Uterus (tissue), 7 donors: ENCODE data around the genes RELA and MUS81.

GRCh38 chr11:65505500-65505726 lies 19.5 kb upstream of the SCYL1 start:
- PRO-cap, 4 experiments: no peak in any of the 4 experiments
- RAMPAGE, long total RNA, 2 experiments: no peak in any of the 2 experiments
- RRBS: no CpG with 5 or more reads among the region's 6 CpGs

DNA sequence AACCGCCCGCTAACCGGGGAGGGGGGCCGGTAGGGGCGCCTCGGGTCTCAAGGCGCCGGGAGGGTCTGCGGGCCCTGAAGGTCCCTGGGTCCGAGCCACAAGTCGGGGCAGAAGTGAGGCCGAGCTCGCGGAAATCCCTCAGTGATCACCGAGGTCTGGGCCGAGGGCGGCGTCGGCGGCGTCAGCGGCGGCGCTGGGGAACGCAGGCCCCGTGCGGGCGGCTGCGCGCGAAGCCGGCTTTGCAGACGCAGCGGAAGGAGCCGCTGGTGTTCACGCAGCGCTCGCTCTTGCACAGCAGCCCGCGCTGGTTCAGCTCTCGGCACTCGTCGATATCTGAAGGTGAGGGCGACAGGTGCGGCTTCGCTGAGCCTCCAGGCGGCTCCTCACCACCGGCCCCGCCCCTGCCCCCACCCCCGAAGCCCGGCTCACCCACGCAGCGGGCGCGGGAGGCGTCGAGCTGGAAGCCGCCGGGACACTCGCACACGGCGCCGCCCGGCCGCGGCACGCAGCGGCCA lies 14.1 kb downstream of the SCYL1 start:
- PRO-cap, 4 experiments: no peak in any of the 4 experiments
- RAMPAGE, long total RNA, 2 experiments: no peak in any of the 2 experiments
- RRBS: 61% methylated on average over 9 of the region's 68 CpGs

DNA sequence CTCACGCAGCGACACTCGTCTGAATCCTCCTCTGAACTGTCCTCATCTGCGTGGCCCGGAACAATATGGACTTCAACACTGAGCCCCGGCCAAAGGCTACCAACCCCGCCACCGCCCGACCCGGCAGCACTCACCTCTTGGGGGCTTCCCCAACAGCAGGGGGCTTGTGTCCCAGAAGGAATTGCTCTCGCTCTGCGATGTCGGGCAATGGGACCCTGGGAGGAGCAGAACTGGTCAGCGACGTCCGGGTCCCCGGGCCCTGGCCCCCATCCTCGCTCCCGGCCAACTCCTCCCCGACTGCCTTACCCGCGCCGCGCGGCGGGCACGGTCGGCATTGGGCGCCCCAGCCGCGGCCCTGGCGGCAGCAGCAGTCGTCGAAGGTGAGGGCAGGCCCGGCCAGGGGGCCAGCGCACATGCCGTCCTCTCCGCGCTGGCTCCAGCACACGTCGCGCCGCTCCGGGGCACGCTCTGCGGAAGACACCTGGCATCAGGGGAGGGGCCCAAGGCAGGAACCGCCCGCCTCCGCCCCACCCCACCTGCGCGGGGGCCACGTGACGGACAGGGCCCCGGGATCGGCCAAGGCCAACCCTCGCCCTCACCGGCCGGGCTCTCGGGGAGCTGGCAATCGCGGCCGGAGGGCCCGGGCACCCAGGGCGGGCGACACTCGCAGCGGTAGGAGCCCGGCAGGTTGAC lies 14.7 kb downstream of the SCYL1 start:
- PRO-cap, 4 experiments: peak in 4 of 4 experiments; most common plus-strand start position 561 of the sequence (in 2); most common minus-strand start position 448 of the sequence (in 1)
- RAMPAGE, long total RNA, 2 experiments: no peak in any of the 2 experiments
- RRBS: 42% methylated on average over 29 of the region's 68 CpGs

GRCh38 chr11:65559944-65560543 lies 1.9 kb upstream of the LTBP3 start:
- PRO-cap, 4 experiments: peak in 2 of 4 experiments; most common plus-strand start chr11:65560262 (in 1); most common minus-strand start chr11:65560197 (in 1)
- RAMPAGE, long total RNA, 2 experiments: no peak in any of the 2 experiments
- RRBS: no CpG with 5 or more reads among the region's 5 CpGs

- PRO-cap, 4 experiments: no peak in any of the 4 experiments
- RAMPAGE, long total RNA, 2 experiments: start-site peak on the plus strand in 1 of 2 experiments, at chr11:65580113-65580437 at its widest, 17 to 27 reads per replicate
- RRBS: 84% methylated on average over 2 of the region's 28 CpGs
Measured at GRCh38 chr11:65579333-65580504, 3.9 kb downstream of the EHBP1L1 start.

DNA sequence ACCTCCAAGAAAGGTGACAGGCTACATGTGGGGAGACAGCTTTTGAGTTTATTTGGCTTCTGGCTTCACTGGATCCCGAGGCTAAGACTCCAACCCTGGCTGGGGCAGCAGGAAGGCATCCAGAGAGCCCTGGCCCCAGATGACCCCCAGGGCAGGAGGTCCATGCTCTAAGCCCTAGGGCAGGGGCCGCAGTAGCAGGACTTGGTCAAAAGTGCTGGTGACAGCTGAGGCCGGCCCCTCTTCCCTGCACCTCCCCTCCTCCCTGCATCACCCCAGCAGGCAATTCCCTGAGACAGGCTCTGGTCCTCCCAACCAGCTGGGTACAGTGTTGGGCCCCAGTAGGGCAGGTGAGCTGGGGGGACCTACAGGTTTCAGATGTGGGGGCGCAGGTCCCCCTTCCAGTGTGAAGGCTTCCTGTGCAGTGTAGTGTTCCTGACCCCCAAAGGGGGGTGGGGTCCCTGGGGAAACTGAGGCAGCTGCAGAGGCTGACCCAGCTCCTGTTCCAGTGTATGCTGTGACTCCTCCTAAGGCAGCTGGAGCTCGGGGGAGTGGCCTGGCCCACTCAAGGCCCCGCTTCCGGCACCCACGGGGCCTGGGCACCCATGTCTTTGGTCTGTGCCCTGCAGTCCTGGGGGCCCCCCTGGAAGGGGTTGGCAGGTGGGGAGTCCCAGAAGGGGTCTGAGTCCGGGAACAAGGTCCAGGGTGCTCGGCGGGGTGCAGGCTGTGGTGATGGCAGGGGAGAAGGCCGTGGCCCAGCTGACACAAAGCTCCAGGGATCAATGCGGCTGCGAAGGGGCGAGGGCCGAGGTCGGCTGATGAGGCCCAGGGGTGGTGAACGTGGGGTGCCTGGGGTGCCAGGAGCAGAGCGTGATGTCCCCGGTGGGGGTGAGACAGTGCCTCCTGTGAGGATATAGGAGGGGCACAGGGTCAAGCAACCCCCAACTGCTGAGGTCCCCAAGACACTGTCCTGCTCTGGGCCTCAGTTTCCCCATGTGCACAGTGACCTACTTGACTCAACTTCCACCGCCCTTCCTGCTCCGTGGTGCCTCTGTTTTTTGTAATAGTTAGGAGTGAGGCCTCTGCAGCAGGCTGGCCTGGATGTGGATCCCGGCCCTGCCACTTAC lies 2.5 kb upstream of the KCNK7 start:
- PRO-cap, 4 experiments: no peak in any of the 4 experiments
- RAMPAGE, long total RNA, 2 experiments: start-site peak on the minus strand in 1 of 2 experiments, centred at position 539 of the sequence, 19 reads per replicate
- RRBS: 66% methylated on average over 3 of the region's 23 CpGs

DNA sequence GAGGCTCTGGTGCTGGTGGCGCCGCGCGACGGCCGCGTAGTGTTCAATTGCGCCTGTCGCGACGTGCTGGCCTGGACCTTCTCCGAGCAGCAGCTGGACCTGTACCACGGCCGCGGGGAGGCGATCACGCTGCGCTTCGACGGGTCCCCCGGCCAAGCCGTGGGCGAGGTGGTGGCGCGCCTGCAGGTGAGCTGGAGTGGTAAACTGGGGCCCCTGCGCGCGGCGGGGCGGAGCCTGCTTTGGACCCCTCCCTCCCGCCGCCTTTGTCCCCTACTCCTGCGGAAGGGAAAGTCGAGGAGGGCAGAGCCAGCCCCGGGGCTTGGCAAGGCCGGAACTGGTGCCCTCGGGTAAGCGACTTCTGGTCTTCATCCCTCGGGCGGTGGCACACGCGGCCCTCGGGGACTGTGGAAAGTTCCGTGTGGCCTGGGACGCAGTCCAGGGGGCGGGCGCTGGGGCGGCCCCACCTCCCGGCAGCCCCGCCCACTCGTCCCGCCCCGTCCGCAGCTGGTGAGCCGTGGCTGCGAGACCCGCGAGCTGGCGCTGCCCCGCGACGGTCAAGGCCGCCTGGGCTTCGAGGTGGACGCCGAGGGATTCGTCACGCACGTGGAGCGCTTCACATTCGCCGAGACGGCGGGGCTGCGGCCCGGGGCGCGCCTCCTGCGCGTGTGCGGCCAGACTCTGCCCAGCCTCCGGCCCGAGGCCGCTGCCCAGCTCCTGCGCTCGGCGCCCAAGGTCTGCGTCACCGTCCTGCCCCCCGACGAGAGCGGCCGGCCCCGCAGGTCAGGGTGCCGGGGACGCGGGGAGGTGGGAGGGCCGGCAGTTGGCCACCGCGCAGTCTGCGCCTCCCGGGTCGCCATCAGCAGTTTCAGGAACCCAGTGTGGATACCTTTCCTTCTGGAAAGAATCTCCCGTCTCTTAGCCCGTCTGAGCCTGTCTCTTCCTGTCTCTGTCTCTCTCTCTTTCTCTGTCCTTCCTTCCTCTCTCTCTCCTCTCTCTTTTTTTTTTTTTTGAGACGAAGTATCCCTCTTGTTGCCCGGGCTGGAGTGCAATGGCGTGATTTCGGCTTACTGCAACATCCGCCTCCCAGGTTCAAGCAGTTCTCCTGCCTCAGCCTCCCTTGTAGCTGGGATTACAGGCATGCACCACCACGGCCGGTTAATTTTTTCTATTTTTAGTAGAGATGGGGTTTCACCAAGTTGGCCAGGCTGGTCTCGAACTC lies 9.4 kb downstream of the SIPA1 start:
- PRO-cap, 4 experiments: peak in 2 of 4 experiments; most common plus-strand start position 273 of the sequence (in 1); most common minus-strand start position 397 of the sequence (in 2)
- RAMPAGE, long total RNA, 2 experiments: no peak in any of the 2 experiments
- RRBS: 26% methylated on average over 15 of the region's 113 CpGs

- PRO-cap, 4 experiments: peak in 4 of 4 experiments; most common plus-strand start chr11:65663292 (in 4); most common minus-strand start chr11:65662944 (in 4)
- RAMPAGE, long total RNA, 2 experiments: start-site peak on the plus strand in 1 of 2 experiments, at chr11:65663471-65663477 at its widest, 26 reads per replicate; start-site peak on the minus strand in 1 of 2 experiments, at chr11:65662905-65662916 at its widest, 337 reads per replicate
- RRBS: 2% methylated on average over 76 of the region's 112 CpGs
Measured at GRCh38 chr11:65662673-65663632, at the start of gene RELA. Gene RELA (minus strand): TSS chr11:65662916.

DNA sequence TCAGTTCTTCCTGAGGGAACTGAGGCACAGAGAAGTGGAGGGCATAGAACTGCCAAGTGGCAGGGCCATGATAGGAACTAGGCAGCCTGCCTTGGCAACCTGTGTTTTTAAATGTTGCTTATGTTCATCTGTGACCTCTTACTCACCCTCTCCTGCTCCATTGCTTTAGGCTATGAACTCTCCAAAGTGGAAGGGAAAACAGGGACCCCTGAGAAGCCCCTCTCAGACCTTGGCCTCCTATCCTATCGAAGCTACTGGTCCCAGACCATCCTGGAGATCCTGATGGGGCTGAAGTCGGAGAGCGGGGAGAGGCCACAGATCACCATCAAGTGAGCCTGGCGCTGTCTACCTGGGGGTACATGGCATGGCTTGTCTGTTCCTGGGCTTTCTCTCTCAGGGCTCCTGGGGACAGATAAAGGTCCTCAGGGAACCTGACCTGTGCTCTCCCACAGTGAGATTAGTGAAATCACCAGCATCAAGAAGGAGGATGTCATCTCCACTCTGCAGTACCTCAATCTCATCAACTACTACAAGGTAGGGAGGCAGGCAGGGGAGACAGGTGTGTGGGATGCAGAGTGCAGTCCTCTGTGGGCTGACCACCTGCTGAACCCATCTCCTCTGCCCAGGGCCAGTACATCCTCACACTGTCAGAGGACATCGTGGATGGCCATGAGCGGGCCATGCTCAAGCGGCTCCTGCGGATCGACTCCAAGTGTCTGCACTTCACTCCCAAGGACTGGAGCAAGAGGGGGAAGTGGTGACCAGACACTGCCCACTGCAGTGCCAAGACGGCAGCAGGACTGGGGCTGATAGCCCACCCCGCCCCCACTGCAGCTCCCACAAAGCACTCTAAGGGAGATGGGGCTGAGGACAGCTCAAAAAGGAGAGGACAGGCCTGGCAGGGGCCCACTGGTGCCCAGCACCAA lies 1.9 kb downstream of the RNASEH2C start:
- PRO-cap, 4 experiments: no peak in any of the 4 experiments
- RAMPAGE, long total RNA, 2 experiments: no peak in any of the 2 experiments
- RRBS: no CpG with 5 or more reads among the region's 11 CpGs

DNA sequence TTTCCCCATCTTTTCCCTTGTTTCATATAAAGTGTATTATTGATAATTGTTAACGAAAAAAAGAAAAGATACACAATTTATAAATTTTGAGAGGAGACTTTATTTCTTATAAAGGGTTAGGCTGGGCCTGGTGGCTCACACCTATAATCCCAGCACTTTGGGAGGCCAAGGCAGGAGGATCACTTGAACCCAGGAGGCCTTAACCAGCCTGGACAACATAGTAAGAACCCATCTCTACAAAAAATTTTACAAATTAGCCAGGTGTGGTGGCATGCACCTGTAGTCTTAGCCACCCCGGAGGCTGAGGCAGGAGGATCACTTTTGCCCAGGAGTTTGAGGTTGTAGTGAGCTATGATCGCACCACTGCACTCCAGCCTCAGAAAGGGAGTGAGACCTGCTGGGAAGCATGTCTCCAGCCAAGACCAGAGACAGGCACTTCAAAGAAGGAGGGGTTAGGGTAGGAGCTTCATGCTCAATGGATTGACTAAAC lies 8.1 kb downstream of the AP5B1 start:
- PRO-cap, 4 experiments: no peak in any of the 4 experiments
- RAMPAGE, long total RNA, 2 experiments: no peak in any of the 2 experiments
- RRBS: no CpG with 5 or more reads among the region's 3 CpGs

DNA sequence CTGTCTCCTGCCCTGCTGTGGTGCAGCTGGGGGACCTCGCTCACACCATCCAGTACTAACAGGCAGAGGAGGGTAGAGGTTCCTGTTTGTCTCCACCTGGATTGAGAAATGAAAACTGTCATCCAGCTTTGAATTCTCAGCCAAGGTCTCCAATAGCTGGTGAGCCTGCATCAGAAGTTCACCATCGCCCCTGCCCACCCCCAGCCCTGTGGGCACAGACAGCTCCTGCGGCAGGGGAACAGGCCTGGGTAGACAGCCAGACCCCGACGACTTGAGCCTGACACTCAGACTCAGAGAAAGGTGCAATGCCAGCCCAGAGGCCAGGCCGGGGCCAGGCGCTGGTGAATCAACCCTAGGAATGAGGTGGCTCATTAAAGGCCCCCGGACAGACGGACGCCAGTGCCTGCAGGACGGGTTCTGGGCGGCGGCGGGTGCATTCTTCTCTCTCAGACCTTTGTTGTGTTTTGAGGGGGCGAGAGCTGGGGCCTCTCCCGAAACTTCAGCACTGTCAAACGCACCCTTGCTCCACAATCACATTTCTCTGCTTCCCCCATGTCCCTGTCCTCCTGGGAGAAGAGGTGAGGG lies 5.5 kb downstream of the OVOL1 start:
- PRO-cap, 4 experiments: peak in 1 of 4 experiments; most common plus-strand start position 399 of the sequence (in 1); most common minus-strand start position 348 of the sequence (in 1)
- RAMPAGE, long total RNA, 2 experiments: no peak in any of the 2 experiments
- RRBS: 68% methylated on average over 3 of the region's 17 CpGs

- PRO-cap, 4 experiments: no peak in any of the 4 experiments
- RAMPAGE, long total RNA, 2 experiments: no peak in any of the 2 experiments
- RRBS: no CpG with 5 or more reads among the region's 23 CpGs
Measured at GRCh38 chr11:65813997-65815101, 19.4 kb upstream of the SNX32 start.

DNA sequence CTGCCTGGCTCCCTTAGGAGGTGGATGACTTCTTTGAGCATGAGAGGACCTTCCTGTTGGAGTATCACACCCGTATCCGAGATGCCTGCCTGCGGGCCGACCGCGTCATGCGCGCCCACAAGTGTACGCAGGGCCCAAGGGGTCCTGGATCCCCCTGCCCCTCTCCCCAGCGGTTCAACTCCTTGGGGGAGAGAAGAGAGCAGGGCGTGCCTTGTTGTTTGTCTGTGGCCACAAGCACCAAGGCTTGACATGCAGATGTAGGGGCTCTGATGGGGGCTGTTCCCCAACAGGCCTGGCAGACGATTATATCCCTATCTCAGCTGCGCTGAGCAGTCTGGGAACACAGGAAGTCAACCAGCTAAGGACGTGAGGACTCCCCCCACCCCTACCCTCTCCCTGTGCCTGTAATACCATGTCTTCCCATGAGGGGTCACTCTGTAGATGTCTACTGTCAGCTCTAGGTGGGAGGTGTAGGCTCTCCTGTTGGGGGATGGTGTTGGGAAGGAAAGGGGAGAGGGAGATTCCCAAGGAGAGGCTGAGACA lies 6.9 kb downstream of the CFL1 start:
- PRO-cap, 4 experiments: no peak in any of the 4 experiments
- RAMPAGE, long total RNA, 2 experiments: no peak in any of the 2 experiments
- RRBS: no CpG with 5 or more reads among the region's 14 CpGs

DNA sequence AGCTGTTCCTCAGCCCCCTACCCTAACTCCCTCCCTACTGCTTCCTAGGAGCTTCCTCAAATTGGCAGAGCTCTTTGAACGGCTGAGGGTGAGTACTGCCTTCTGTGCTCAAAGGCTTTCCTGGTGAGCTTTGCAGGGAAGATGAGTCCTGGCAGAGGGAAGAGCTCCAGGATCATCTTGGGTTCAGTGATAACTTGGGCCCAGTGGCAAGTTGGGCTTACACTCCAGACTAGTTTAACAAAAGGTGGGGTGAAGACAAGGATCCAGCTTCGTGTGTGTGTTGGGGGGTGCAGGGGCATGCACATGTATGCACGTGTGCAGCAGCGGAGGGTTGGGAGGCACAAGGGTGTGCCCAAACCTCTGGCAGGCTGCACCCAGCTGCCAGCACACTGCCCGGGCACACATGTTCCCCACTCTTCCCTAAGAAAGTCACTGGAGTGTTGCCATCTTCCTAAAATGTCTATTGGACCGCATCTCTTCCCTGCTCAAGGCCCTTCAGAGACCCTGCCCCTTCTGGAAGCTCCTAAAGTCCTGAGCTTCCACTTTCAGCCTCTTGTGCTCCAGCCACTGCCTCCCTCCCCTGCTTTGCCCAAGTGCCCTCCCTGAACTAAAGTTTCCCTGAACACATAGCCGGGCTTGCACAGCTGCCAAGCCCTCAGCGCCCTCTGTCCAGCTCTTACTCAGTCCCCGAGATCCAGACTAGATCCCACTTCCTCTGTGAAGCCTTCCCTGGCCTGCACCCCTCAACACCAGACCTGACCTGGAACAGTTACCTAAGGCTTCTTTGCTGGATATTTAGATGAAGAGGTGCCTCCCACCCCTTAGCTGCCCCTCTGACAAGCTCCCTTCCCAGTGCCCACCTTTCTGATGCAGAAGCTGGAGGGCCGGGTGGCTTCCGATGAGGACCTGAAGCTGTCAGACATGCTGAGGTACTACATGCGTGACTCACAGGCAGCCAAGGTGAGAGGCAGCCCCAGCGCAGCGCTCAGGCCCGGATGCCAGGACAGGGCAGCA lies 6.1 kb downstream of the CFL1 start:
- PRO-cap, 4 experiments: no peak in any of the 4 experiments
- RAMPAGE, long total RNA, 2 experiments: no peak in any of the 2 experiments
- RRBS: 86% methylated on average over 5 of the region's 15 CpGs

GRCh38 chr11:65856574-65857546 lies 1.1 kb downstream of the CFL1 start:
- PRO-cap, 4 experiments: peak in 4 of 4 experiments; most common plus-strand start chr11:65857101 (in 2); most common minus-strand start chr11:65857011 (in 1)
- RAMPAGE, long total RNA, 2 experiments: no peak in any of the 2 experiments
- RRBS: 2% methylated on average over 6 of the region's 62 CpGs

DNA sequence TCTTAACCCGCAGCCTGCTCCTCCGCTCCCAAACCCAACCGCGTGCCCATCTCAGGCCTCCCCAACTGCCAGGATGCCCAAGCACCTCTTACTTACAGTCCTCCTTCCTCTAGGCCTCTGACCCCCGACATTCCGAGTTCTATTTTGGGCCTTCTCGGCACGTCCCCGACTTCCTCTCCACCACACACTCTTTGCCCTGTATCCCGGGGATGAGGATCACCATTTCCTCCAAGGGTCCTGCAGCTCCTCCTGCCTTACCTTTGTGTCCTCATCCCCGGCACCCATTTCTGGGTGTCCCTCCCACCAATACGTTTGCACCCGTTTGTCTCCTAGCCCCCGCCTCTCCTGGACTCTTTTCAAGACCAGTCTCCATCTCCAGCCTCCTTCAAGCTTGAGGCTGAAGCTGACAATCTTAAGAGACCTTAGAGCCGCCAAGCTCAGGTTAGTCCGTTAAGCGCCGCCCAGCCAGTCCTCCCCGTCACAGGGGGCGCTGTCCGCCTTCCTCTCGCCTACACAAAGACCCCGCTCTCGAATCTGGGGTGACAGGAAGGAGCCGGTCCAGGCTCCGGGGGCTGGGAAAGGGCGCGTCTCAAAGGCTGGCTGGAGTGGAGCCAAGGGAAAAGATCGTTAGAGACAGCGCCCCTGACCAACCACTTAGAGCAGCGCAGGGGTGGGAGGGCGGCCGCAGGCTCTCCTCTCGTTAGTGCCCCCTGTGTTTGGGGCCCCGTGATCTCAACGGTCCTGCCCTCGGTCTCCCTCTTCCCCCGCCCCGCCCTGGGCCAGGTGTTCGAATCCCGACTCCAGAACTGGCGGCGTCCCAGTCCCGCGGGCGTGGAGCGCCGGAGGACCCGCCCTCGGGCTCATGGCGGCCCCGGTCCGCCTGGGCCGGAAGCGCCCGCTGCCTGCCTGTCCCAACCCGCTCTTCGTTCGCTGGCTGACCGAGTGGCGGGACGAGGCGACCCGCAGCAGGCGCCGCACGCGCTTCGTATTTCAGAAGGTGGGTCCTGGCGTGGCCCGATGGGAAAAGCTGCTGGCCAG lies at the start of gene MUS81:
MUS81 (plus strand) TSS at position 542 of the 1,038 bp plus-strand sequence.
- PRO-cap, 4 experiments: peak in 4 of 4 experiments; most common plus-strand start position 657 of the sequence (in 4); most common minus-strand start position 298 of the sequence (in 3)
- RAMPAGE, long total RNA, 2 experiments: start-site peak on the plus strand in 1 of 2 experiments, centred at position 736 of the sequence, 42 reads per replicate
- RRBS: 4% methylated on average over 2 of the region's 71 CpGs

GRCh38 chr11:65878303-65878752 lies 1.3 kb upstream of the CTSW start:
- PRO-cap, 4 experiments: peak in 2 of 4 experiments; most common minus-strand start chr11:65878482 (in 2)
- RAMPAGE, long total RNA, 2 experiments: no peak in any of the 2 experiments
- RRBS: no CpG with 5 or more reads among the region's 12 CpGs

- PRO-cap, 4 experiments: no peak in any of the 4 experiments
- RAMPAGE, long total RNA, 2 experiments: no peak in any of the 2 experiments
- RRBS: no CpG with 5 or more reads among the region's 14 CpGs
Measured at GRCh38 chr11:65896351-65897256, 3.6 kb downstream of the FOSL1 start.

DNA sequence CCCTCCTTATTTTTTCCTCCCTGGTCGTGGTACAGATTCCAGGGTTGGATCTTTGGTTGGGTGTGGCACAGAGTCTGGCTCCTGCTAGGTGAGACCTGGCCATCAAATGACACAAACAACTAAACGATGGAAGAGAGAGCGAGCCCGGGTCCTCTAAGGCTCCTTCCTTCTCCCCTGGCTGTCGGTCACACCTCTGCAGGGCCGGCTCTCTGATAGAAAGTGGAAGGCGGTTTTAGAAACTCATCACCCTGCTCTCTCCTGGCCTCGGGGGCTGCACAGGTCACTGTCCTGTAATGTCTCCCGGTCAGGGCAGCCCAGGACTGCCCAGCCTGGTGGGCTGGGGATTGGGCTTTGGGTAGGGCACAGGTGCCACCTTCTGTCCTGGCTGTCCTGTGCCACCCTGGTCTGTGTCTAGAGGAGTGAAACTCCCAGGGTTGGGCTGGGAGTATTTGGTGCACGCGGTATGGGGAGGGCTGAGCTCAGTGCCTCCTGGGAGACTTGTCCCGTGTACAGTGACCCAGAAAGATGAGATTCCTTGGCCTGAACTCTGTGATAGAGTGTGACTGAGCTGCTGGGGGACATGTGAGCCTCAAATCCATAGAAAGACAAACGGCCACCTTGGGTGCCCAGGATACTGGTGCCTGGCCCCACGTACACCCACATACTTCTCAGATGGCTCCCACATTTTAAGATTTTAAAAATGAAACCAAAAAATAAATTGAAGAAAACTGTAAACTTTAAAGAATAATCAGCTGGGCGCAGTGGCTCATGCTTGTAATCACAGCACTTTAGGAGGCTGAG lies 17.7 kb downstream of the SART1 start:
- PRO-cap, 4 experiments: no peak in any of the 4 experiments
- RAMPAGE, long total RNA, 2 experiments: no peak in any of the 2 experiments
- RRBS: 60% methylated on average over 5 of the region's 15 CpGs

DNA sequence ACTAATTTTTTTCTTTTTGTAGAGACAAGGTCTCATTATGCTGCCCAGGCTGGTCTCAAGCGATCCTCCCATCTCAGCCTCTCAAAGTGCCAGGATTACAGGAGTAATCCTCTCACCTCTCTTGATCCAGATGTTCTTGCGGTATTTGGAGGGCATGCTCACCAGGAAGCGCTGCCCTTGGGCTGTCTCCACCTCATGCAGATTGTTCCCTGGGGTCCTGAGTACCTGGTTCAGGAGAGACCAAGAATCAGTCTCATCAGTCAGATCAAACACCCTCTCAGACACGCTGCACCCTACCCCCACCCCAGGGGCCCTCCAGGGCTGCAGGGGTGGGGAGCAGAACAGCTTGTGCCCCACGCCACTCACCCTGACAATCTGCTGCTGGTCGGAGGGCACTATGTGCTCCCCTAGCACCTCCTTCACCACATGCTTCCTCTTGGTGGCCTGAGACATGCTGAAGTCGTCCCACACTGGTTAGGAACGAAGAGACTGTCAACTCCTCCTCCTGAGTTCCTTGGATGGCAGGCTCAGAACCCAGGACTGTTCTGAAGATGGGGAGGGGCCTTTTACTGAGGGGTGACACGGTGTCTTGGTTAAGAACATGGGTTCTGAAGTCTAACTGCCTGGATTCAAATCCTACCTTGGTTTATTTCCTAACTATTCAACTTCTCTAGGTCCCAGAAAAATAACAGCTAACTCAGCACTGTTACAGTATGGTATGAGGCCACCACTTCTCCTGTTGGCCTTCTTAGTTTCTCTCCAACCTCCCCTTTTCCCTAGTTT lies 1.8 kb downstream of the EIF1AD start:
- PRO-cap, 4 experiments: no peak in any of the 4 experiments
- RAMPAGE, long total RNA, 2 experiments: no peak in any of the 2 experiments
- RRBS: no CpG with 5 or more reads among the region's 9 CpGs